HT-29 (cell line): ENCODE measurements around a stretch of chr5.

DNA sequence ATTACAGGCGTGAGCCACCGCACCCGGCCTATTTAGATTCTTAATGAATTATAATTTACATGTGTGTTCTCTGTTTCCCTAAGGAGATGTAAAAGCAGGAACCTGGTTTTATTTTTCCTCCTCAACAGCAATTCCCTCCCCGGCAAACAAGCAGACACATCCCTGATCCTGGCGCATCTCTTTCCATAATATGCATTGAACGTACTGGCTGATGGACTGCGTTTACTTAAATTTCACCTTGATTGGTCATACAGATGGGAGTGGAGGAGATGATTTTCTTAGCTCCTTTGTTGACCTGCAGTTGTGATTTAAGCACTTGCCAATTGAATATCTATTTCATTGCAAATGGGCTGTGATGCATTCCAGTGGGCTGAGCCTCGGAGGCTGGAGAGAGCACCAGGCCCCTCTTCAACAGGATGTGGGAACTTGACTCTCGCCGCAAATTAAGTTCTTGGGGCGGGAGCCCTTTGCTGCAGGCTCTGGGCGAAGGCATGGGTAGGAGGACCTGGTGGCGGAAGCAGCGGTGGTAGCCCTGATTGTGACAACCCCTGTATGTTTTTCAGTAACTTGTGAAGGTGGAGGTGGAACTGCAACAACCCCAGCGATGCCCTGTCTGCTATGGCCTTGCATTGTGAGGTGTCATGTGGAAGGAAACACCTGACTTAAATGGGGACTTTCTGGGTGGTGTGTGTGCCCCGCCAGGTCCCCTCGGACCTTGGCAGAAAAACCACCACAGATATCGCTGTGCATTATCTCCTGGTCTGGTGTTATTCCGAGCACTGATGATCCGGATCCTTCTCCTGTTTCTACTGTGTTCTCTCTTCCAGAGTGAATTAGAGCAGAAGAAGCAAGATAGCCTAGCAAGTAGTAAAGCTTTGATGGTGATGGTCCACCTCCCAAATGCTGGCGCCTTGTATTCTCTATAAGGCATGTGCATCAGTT lies 9.5 kb downstream of the FYB1 start:
- RAMPAGE, long total RNA: no peak

- RAMPAGE, long total RNA: no peak
These were observed 1.0 kb downstream of the C9 start for GRCh38 chr5:39363122-39363787.

GRCh38 chr5:39400777-39401182 lies 24.0 kb downstream of the DAB2 start:
- RAMPAGE, long total RNA: no peak

DNA sequence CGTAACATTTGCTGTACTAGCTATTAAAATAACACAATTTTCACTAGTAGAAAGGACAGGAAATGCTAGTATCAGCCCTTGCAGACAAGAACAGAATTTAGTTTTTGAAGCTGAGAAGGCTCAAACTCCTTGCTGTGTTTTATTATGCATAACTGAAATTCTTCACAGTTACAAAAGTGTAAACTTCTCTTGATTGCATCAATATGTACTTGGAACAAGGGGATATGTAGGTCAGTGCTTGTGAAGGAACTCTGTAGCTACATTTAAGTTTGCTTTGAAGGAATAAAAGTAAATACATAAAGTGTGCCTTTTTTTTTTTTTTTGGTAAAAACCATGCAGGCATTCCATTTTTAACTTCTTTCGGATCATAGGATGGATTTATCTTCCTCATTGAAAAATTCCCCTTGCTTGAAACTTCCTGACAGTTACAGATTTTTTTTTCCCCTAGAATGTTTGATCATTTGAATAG lies 94.8 kb upstream of the DAB2 start:
- RAMPAGE, long total RNA: no peak

- RAMPAGE, long total RNA: no peak
These were observed 199.7 kb upstream of the DAB2 start for GRCh38 chr5:39624400-39624956.

DNA sequence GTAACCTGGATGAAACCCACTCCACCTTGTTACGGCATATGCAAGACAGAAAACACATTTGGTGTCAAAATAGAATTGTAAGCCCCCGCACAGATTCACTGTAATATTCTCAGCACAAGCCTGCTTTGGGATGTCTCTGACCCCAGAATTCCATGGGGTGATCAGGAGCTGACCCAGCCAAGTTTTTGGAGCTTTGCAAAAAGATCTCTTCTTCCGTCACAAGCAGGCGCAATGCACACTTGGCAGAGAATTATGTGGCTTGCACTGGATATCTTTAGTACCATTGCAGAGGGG lies 613.2 kb upstream of the DAB2 start:
- RAMPAGE, long total RNA: no peak

DNA sequence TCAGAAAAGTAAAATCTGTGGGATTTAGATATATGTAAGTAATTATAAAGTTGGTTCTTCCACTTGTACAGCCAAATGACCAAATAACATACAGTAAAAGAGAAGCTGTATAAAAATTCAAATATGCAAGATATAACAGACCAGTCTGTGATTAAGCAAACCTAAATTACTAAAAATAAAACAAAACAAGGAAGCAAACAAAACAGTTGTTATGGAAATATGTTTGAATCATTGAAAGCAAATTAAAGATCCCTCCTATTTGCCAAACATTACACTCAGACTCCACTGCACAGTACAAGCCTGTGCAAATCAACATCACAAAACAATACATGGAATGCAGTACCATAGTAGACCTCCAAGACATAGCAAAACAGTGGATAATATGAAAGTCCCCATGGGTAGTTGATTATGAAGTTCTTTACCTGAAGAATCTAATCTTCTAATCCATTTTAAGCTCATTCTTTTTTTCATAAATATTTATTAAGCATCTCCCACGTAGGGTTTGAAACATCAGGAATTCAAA lies 288.1 kb upstream of the PTGER4 start:
- RAMPAGE, long total RNA: no peak

- RAMPAGE, long total RNA: no peak
These were observed 238.0 kb upstream of the PTGER4 start for GRCh38 chr5:40441490-40442292.

DNA sequence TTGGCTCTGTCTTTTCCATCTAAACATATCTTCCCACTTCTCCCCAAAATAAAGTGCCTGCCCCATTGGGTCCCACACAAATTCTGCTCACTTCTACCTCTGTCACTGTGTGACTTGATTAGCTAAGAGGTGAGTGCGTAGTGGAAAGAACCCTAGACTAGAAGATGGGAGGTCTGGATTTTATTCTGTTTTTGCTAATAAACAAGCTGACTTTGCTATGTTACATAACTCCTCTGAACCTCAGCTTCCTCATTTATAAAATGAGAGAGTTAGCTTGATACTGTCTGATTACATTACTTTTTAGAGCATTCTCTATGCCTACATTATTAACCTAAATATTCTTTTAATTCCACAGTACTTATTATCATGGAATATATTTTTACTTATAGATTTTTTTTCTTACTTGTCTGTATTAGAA lies 51.3 kb upstream of the PTGER4 start:
- RAMPAGE, long total RNA: no peak

GRCh38 chr5:40686497-40686953 lies 6.8 kb downstream of the PTGER4 start:
- RAMPAGE, long total RNA: no peak

- RAMPAGE, long total RNA: no peak
These were observed 9.8 kb downstream of the PTGER4 start for GRCh38 chr5:40689461-40689874.

GRCh38 chr5:41921844-41922372 lies 3.2 kb upstream of the FBXO4 start:
- RAMPAGE, long total RNA: no peak

GRCh38 chr5:41936271-41937128 lies 11.4 kb downstream of the FBXO4 start:
- RAMPAGE, long total RNA: no peak

- RAMPAGE, long total RNA: no peak
These were observed 158.1 kb downstream of the GHR start for GRCh38 chr5:42581249-42581775.

DNA sequence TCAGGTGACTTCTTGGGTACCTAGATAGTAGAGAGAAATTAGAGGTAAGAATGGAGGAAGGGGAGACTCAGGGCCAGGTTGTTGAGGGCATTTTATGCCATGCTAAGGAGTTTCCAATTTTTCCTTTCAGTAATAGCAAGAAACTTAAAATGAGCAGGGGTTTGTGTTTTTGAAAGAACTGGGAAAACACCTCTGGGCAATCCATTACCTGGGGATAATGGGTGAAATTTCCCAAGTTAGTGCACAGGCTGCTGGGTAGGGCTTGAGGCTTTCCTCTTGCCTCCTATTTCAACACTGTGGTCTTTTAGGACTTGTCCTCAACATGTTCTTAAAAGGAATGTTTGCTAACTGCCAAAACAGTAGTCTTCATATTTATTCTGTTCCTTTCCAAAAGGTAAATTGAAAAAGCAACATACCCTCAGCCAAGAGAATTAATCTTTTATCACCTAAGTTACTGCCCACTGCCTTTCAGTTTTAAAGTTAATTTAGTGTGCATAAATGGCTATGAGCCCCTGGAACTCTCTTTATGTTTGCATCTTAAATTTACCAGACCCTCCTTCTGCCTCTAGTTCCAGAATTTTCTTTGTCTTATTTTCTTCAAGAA lies 158.3 kb upstream of the CCDC152 start:
- RAMPAGE, long total RNA: no peak

DNA sequence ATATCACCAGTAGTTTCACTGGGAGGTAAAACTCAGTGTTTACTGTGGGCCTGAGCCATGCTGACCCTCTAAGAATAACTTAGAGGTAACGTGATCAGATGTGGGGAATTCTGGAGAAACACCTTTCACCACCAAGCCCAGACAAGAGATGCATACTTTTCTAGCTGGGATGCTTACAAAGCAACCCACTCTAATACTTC lies 129.9 kb upstream of the CCDC152 start:
- RAMPAGE, long total RNA: no peak

GRCh38 chr5:42811027-42811738 lies 509 bp downstream of the SELENOP start:
- RAMPAGE, long total RNA: no peak

GRCh38 chr5:42949189-42949616 lies 90.9 kb downstream of the ANXA2R start:
- RAMPAGE, long total RNA: no peak

DNA sequence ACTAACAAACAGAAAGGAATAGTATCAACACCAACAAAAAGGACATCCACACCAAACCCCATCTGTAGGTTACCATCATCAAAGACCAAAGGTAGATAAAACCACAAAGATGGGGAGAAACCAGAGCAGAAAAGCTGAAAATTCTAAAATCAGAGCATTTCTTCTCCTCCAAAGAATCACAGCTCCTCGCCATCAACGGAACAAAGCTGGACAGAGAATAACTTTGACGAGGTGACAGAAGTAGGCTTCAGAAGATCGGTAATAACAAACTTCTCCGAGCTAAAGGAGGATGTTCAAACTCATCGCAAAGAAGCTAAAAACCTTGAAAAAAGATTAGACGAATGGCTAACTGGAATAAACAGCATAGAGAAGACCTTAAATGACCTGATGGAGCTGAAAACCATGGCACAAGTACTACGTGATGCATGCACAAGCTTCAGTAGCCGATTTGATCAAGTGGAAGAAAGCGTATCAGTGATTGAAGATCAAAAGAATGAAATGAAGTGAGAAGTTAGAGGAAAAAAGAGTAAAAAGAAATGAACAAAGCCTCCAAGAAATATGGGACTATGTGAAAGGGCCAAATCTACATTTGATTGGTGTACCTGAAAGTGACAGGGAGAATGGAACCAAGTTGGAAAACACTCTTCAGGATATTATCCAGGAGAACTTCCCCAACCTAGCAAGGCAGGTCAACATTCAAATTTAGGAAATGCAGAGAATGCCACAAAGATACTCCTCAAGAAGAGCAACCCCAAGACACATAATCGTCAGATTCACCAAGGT lies 14.1 kb upstream of the ANXA2R start:
- RAMPAGE, long total RNA: no peak

- RAMPAGE, long total RNA: no peak
These were observed 26.0 kb upstream of the ANXA2R start for GRCh38 chr5:43065769-43066851.